ENCODE results near the genes USP17L18, USP17L19, DRD5 and CLNK.

DNA sequence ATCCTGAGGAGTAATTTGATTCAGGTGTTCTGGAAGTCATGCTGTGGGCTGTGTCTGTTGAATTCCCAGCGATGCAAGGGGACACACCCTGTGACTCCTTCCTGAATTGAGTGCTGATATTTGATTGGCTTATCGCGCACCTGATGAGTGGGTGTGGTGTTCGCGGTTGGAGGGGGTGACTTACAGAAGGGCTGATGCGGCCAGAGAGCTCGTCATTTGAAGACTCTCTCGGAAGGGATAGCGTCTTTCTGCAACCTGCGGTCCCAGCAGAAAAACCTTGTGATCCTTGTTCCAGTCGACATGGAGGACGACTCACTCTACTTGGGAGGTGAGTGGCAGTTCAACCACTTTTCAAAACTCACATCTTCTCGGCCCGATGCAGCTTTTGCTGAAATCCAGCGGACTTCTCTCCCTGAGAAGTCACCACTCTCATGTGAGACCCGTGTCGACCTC lies at the start of gene USP17L18:
Gene USP17L18 (plus strand): TSS at position 301 of the 453 bp plus-strand sequence.
- PRO-cap: no peak

DNA sequence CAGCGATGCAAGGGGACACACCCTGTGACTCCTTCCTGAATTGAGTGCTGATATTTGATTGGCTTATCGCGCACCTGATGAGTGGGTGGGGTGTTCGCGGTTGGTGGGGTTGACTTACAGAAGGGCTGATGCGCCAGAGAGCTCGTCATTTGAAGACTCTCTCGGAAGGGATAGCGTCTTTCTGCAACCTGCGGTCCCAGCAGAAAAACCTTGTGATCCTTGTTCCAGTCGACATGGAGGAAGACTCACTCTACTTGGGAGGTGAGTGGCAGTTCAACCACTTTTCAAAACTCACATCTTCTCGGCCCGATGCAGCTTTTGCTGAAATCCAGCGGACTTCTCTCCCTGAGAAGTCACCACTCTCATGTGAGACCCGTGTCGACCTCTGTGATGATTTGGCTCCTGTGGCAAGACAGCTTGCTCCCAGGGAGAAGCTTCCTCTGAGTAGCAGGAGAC lies at the start of gene USP17L19:
Gene USP17L19 (plus strand): TSS at position 234 of the 456 bp plus-strand sequence.
- PRO-cap: no peak

GRCh38 chr4:9500366-9500781 lies 56.2 kb downstream of the DEFB131A start:
- PRO-cap: no peak

GRCh38 chr4:9781329-9781944 lies at the start of gene DRD5:
TSS of gene DRD5 (plus strand) at chr4:9781634.
- PRO-cap: no peak

GRCh38 chr4:9879967-9880393 lies 98.5 kb downstream of the DRD5 start:
- PRO-cap: no peak

- PRO-cap: no peak
Measured at GRCh38 chr4:10008291-10008640, 13.0 kb downstream of the SLC2A9 start.

DNA sequence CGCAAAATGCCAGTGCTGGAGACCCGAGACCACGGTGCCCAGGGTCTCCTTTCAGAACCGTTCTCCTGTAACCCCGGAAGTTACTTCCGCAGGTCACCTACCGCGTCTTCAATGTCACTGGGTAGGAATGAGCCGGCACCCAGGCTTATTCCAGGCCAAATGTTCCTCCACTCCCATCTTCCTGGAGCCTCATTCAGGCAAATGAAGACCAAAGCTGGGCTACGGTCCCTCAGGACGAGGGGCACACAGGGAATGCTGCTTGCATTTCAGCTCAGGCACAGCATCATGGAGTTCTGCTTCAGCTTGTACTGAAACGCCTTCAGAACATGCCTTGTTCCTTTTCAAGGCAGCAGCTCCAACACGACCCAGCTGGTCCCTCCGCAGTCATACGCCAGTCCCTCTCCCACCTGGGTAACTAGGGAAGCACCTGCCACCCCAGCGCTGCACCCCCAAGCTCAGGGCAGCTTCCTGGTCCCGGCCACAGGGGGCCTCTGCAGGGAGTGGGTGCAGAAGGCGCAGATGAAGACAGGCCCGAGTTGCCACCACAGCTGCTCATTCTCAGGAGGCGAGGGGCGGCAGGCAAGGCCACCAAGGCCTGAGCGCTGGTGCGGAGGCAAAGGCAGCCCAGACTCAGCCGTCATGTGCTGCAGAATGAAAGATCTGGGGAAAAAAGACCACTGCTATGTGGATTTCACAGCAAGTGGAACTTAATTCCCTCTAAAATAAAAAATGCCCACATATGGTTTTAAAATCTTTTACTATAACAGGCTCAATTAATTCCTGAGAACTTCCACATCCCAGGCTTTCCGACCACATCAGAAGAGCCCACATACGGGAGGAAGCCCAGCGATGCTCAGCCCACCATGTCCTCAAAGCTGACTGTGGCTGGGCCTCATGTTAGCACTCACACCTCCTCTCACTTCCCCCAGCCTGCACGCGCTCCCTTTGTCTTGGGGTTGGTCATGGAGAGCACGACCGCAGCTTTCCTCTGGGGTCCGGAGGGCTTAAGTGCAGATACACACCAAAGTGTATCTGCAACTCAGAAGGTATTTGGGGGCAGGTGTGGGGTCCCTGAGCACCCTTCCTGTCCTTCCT lies 21.7 kb downstream of the WDR1 start:
- PRO-cap: no peak

- PRO-cap: no peak
Measured at GRCh38 chr4:10115649-10115803, 1.1 kb downstream of the WDR1 start.

GRCh38 chr4:10121426-10122118 lies 5.0 kb upstream of the WDR1 start:
- PRO-cap: no peak

GRCh38 chr4:10160296-10160551 lies 43.6 kb upstream of the WDR1 start:
- PRO-cap: no peak

GRCh38 chr4:10174216-10174724 lies 57.7 kb upstream of the WDR1 start:
- PRO-cap: no peak

- PRO-cap: no peak
Measured at GRCh38 chr4:10684679-10685149, at the start of gene CLNK. TSS of gene CLNK (minus strand) at chr4:10684768.

DNA sequence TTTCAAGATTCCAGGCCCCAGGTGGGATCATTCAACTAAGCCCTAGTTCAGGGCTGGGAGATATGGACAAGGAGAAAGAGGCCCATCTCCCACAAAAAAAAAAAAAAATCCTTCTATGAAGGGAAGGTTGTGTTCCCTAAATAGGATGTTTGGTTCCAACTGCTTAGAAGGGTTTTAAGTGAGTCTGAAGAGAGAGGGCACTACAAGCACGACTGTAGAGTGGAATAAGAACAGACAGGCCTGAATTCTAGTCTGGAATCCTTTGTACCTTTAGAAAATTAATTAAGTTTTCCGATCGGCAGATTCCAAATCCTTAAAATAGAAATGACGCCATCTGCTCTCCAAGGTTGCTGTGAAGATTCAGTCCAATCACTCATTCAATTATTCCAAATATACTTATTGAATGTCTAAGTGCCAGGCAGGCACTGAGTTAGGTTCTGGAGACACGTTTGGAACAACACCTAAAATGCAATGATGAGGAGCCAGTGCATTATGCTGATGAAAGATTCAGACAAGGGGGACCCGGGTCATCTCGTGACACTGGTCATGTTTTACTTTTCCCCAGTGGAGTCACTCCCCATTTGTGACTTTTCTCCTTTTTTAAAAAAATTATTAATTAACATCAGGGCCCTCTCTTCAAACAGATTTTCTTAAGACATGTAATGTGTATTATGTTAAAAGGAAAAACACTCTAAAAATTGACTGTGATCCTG lies 3.8 kb downstream of the HS3ST1 start:
- PRO-cap: no peak

- PRO-cap: no peak
Measured at GRCh38 chr4:11624886-11625325, 196.2 kb upstream of the HS3ST1 start.

DNA sequence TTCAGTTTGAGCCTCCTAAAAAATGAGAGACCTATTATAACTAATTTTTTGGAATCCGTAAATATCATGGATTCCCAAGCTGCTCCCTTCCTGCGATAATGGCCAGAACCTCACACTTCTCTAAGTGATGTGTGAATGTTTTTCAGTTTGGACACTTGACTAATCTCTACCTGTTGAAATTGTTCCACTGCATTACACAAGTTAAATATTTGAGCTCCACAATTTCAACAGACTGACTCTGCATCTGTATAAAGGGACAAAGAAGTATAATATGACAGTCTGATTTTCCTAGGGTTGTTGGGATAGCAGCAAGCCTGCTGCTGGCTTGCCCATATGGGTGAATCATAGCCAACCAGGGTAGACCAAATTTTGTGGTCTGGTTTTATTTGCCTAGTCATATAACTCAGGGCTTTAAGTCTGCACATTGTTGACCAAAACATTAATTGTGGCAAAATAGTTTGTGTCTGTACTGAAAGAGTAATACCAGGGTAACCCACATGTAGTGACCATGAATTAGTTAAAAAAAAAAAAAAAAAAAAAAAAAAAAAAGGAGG lies 534.4 kb downstream of the RAB28 start:
- PRO-cap: no peak

- PRO-cap: no peak
Measured at GRCh38 chr4:13459569-13460084, 24.5 kb downstream of the RAB28 start.

GRCh38 chr4:13484504-13484880 lies 352 bp upstream of the RAB28 start:
- PRO-cap: bidirectional peak, plus-strand start at chr4:13484696, minus-strand start at chr4:13484633

DNA sequence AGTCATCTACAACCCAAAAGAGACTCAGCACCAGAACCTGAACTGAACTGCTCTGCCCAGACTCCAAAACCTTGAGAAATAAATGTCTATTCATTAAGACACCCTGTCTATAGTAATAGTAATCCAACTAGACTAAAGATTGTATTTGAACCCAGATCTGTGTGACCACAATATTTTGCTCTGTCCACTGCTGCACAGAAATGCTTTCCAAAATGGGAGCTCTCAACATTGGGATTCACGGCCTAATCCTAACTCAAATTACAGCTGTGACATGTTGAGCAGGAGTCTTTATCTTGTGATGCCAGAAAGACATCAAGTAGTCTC lies 644.6 kb upstream of the CPEB2 start:
- PRO-cap: no peak

- PRO-cap: bidirectional peak, plus-strand start at chr4:15003828, minus-strand start at chr4:15003698
Measured at GRCh38 chr4:15003304-15003897, 1.1 kb downstream of the CPEB2 start.

DNA sequence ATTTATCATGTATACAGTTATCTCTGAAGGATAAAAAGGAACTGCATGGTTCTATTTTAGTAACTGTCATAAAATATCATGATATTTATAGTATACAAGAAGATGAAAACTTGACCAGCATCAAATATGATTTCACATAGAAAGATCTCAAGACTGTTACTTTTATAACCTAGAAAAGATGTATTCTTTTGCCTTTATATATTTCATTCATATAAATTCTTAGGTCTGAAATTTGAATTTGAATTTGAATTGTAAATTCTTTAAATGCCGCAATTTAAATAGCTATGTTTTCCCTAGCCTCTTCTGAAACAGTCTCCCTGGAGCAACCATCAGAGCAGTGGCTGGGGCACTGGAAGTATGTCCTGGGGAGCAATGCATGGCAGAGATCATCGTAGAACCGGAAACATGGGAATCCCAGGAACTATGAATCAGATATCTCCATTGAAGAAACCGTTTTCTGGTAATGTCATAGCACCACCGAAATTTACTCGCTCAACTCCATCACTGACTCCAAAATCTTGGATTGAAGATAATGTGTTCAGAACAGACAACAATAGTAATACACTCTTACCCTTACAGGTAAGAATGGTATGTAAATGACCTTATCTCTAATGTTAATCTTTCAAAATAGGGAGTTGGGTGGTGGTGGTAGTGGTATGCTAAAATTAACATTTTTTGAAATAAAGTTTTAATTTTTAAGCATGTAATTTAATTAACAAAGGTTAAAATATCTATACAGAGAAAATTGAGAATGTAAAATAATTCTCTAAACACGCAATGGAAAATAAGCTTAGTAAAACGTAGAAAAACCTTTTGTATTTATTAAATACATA lies 4.9 kb downstream of the CPEB2 start:
- PRO-cap: no peak

Measured in endothelial cell (in vitro differentiated cells).